Right ventricle myocardium (tissue), 1 donor: ENCODE measurements around a stretch of chr19.

DNA sequence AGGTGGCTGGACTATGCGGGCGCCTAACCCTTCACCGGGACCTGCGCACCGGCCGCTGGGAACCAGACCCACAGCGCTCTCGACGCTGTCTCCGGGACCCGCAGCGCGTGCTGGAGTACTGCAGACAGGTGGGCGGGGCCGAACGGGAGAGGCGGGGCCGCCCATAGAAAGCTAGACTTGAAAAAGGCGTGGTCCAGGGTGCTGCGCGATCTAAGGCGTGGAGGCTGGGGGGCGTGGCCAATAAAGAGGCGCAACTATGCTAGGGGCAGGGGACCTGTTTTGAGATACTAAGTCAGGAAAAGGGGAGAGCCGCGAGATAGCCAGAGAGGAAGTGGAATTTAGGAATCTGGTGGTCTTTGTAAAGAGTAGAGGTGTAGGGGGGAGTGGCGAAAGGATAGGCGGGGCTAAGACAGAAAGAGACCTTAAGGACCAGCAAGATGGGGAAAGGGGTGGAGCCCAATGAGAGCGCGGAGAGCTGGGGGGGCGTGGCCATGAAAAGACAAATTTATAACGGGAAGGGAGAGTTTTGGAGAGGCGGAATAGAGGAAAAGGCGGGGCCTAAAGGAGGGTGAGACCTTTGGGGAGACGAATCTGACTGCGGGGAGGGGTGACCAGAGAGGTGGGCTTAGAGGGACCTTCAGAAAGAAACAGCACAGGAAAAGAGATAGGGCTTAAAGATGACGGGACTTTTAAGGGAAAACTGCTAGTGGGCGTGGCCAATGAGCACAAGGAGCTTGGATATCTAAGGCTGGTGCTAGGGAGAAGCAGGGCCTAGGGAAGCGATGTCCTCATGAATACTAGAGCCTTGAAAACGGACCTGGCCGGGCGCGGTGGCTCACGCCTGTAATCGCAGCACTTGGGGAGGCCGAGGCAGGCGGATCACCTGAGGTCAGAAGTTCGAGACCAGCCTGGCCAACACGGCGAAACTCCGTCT is 1.6 kb downstream of the APLP1 start:
- PRO-cap, 2 experiments: peak in 2 of 2 experiments; most common minus-strand start position 91 of the sequence (in 1)

DNA sequence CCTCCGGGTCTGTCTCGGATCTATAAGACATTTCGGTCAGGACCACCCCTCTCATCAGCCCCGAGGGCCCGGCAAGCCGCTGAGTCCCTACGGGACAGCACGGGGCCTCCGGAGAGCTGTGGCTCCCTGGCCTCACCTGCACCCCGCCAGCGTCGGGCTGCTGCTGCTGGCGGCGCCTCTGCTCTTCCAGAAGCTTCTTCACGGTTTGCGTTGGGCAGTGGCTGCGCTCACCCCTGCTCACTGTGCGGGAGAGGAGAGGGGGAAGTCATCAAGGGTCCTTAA is 3.8 kb upstream of the HCST start:
- PRO-cap, 2 experiments: no peak in any of the 2 experiments

GRCh38 chr19:35906972-35907515 is 1.1 kb downstream of the TYROBP start:
- PRO-cap, 2 experiments: no peak in any of the 2 experiments

DNA sequence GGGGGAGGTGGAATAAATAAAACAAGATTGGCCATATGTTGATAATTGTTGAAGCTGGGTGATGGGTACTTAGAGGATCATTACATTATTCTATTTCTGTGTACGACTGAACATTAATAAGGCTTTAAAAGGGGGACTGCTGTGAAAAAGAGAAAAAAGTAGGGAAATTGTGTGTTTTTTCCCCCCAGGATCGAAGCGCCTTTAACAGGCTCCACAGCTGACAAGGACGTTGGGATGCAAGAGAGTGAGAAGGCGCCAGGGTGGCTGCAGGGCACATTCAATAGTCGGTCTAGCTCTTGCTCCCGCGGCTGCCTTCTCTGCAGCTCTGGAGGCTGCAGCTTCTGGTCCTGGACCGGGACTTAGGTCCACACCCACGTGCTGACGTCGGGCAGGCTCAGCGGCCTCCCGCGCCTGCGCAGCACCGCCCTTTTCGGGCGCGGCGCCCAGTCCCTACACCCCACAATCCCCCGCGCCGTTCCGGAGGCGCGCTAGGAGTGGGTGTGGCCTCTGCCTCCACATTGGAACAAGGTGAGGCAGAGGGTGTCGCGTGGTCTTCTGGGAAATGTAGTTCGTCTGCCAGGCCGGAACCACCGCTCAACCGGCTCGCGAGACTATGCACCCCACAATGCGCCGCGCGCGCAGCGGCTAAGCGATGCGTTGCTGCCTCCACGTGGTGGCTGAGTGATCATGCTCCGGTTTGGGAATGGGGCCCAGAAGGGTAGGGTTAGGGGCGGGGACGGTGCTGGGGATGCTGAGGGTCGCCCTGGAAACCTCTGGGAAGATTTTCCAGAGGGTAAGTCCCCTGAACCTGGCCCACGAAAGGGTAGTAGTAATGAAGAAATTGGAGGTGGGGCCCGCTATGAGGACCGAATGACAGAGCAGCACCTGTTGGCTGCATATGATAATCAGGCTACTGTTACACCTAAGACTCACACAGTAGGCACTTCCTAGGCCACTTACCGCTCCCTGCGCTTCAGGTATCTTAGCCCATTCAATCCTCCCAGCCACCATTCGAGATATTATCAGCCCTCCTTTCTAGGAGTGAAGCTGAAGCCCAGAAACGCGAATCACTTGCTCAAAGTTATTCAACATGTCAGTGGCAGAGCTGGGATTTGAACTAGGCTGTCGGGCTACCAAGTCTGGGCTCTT is 4.7 kb upstream of the LRFN3 start:
- PRO-cap, 2 experiments: peak in 2 of 2 experiments; most common plus-strand start position 680 of the sequence (in 2); most common minus-strand start position 327 of the sequence (in 2)

DNA sequence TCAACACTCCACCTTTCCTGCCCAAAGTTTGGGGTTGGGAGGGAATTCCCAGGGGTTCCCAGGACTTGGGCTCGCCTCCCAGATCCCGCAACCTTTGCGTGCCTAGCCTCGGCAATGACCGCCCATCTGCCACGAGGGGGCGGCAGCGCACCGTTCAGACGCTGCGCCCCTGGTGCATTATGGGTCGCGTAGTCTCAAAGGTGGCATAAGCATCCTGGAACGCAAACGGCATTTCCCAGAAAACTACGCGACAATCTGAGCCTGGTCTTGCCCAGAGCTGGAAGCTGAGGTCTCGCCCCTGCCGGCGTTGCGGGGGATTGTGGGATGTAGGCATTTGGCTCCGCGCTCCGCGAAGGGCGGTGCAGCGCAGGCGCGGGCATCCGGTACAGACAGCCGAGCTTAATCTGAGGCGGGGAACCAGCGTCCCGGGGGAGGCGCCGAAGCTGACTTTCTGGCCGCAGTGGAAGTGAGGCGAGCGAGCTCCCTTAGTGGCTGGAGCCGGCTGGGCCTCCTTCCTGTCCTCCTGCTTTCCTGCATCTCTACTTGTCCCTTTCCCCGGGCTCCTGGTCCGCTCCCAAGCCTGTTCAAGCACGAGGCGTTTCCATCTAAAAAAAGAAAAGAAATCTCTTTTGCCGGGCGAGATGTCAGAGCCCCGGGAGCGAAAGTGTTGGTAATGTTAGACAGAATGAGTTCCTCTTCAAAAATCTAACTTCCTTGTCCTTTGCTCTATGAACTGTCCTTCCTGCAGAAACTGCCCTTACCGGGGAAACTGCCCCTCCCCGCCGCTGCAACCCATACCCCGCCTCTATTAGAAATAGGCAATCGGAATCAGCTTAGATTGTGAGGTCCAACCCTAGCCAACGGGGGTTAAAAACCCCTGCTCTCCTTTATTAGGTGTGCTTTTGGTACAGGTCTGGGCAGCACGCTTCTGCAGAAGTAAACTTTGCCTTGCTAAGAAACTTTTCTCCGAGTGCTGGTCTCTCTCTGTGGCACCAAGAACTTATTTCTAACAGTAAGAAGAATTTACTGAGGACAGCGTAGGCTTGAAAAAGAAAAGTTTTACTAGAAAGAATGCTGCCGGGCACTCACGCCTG is 11.8 kb upstream of the CAPNS1 start:
- PRO-cap, 2 experiments: peak in 2 of 2 experiments; most common plus-strand start position 386 of the sequence (in 2); most common minus-strand start position 128 of the sequence (in 2)

DNA sequence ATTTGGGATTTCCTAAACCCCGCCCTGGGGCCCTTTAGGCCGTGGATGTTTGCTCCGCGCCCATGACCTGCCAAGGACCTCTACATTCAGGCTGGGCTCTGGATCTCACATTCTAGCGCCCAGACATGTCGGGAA is 561 bp downstream of the CAPNS1 start:
- PRO-cap, 2 experiments: peak in 2 of 2 experiments; most common plus-strand start position 52 of the sequence (in 2)

DNA sequence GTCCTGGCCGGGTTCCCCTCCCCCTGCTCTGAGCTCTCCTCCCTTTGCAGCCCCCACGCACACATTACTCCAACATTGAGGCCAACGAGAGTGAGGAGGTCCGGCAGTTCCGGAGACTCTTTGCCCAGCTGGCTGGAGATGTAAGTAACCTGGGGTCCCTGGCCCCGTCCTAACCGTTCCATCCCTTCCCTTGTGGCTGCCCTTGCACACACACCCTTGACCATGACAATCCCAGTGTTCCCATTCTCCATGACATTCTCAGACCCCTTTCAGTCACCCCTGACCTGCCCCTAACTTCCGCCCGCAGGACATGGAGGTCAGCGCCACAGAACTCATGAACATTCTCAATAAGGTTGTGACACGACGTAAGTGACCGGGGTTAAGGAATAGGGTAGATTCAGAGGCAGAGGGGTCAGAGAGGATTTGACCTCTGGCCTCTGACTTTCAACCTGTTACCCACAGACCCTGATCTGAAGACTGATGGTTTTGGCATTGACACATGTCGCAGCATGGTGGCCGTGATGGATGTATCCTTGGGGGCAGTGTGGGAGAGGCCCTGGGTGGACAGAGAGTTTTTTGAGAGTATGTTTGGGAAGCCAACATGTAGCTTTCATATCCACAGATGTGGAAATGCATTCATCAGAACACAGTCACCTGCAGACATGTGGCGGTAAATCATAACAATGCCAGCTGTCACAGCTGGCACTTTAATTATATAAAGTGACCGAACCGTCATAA is 2.9 kb downstream of the CAPNS1 start:
- PRO-cap, 2 experiments: no peak in any of the 2 experiments

DNA sequence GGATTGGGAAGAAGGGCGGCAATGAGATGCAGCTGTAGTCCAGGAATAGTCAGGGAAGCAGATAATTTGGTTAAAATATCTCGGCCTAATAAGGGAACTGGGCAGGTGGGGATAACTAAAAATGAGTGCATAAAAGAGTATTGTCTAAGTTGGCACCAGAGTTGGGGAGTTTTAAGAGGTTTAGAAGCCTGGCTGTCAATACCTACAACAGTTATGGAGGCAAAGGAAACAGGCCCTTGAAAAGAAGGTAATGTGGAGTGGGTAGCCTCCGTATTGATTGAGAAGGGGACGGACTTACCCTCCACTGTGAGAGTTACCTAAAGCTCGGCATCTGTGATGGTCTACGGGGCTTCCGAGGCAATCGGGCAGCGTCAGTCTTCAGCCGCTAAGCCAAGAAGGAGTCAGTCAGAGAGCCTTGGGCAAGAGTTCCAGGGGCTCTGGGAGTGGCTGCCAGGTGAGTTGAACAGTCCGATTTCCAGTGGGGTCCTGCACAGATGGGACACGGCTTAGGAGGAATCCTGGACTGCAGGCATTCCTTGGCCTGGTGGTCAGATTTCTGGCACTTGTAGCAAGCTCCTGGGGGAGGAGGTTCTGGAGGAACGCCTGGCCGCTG is 6.2 kb upstream of the COX7A1 start:
- PRO-cap, 2 experiments: no peak in any of the 2 experiments

GRCh38 chr19:36245080-36245777 is 30.3 kb downstream of the ZNF146 start:
- PRO-cap, 2 experiments: no peak in any of the 2 experiments

- PRO-cap, 2 experiments: no peak in any of the 2 experiments
Measured at GRCh38 chr19:36330519-36331162, 48.4 kb downstream of the ZFP14 start.

GRCh38 chr19:36423778-36424205 is 5.3 kb upstream of the ZFP82 start:
- PRO-cap, 2 experiments: no peak in any of the 2 experiments

GRCh38 chr19:37361959-37362623 is 8.8 kb upstream of the ZNF527 start:
- PRO-cap, 2 experiments: no peak in any of the 2 experiments

GRCh38 chr19:37363440-37363770 is 7.5 kb upstream of the ZNF527 start:
- PRO-cap, 2 experiments: no peak in any of the 2 experiments

- PRO-cap, 2 experiments: no peak in any of the 2 experiments
Measured at GRCh38 chr19:37594167-37594581, 418 bp downstream of the ZNF571 start.

DNA sequence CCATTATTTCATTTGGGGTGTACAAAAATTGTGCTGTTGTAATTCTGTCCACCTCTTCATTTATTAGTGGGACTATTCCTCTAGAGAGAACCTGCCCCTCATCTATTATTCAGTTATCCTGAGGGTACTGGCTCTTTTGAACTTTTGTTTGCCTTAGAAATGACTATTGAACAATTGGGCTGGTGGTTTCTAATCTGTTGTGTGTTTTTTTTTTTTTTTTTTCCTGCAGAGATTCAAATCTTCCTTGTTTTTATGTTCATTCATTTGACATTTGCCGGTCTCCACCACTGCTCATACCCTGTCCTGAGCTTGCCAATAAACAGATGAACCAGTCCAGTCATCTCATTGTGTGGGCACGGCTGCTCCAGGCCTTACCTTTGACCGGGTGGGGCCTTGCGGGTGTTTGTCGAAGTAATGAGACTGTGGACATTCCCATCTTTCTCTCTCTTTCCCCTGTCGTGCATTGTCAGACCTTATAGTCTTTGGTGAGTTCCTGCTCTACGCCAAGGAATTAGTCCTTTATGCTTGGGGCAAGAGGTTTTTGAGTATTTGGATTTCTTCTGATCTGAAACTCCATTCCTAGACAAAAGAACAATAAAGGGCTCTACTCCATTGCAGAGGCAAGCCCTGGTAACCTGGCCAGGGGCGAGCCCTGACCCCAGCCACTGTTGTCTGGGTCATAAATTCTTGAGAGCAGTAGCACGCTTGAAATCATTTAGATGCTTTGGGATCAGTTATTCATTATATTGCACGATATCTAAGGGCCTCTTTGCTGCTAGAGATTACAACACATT is 34.4 kb downstream of the SIPA1L3 start:
- PRO-cap, 2 experiments: no peak in any of the 2 experiments

- PRO-cap, 2 experiments: no peak in any of the 2 experiments
Measured at GRCh38 chr19:37997870-37998405, 90.9 kb downstream of the SIPA1L3 start.

GRCh38 chr19:38002972-38004239 is 96.4 kb downstream of the SIPA1L3 start:
- PRO-cap, 2 experiments: peak in 2 of 2 experiments; most common plus-strand start chr19:38003552 (in 1); most common minus-strand start chr19:38003470 (in 2)

GRCh38 chr19:38173298-38174145 is 50.5 kb downstream of the DPF1 start:
- PRO-cap, 2 experiments: peak in 2 of 2 experiments; most common plus-strand start chr19:38173621 (in 2); most common minus-strand start chr19:38173471 (in 1)

DNA sequence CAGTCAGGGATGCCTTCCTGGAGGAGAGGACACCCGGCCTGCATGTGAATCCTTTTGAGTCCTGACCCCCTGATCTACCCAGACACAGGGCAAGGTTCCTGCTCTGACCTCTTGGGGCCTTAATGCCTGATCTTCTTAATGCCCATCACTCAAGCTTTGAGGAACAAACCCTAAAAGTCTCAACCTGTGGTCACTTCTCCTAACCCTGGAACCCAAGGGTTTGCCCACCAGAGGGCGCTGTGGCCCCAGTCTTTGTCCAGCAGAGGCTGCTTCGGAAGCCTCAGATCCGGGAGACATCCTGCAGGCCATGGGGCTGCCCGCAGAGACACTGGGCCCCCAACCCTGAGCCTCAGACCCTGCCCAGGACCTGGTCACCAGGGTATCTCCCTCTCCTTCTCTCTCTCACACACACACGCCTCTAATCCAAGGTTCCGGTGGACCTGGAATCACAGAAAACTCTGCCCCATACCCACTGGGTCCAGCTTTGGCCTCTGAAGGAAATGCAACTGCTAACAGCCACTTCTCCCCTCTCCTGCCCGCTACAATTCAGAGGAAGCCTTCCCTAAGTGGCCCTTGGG is 9.8 kb upstream of the DPF1 start:
- PRO-cap, 2 experiments: no peak in any of the 2 experiments

- PRO-cap, 2 experiments: no peak in any of the 2 experiments
Measured at GRCh38 chr19:38383232-38383723, 4.6 kb downstream of the GGN start.